Right ventricle myocardium (tissue), 1 donor: ENCODE measurements around the genes ANKRD20A1, PGM5, PABIR1 and FXN.

DNA sequence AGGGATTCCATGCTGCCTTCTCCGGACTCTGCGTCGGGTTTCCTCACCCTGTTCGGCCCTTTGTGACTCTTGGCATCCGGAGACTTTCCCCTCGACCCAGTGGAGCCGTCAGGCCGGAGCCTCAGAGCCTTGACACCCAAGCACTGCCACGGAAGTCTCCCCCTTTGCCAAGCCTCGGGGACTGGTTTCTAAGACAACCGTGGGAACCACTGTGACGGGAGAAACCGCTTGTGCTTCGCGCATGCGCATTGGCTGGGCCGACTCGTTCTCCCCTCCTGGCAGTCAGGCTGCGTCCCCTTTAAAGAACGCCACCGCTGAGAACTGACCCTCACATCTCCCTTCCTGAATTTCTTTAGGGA lies 672.7 kb downstream of the SPATA31A7 start:
- PRO-cap, 2 experiments, result peak in 1 of 2 experiments; most common plus-strand start position 248 of the sequence (in 1)

- PRO-cap, 2 experiments, result no peak in any of the 2 experiments
Measured at GRCh38 chr9:62799681-62800450, 1610.0 kb downstream of the SPATA31A7 start.

- PRO-cap, 2 experiments, result peak in 2 of 2 experiments; most common plus-strand start chr9:62802041 (in 2); most common minus-strand start chr9:62802094 (in 1)
Measured at GRCh38 chr9:62801608-62802362, 1611.9 kb downstream of the SPATA31A7 start.

- PRO-cap, 2 experiments, result peak in 2 of 2 experiments; most common minus-strand start chr9:63334394 (in 2)
Measured at GRCh38 chr9:63334095-63334739, 1950.8 kb downstream of the FOXD4L5 start.

DNA sequence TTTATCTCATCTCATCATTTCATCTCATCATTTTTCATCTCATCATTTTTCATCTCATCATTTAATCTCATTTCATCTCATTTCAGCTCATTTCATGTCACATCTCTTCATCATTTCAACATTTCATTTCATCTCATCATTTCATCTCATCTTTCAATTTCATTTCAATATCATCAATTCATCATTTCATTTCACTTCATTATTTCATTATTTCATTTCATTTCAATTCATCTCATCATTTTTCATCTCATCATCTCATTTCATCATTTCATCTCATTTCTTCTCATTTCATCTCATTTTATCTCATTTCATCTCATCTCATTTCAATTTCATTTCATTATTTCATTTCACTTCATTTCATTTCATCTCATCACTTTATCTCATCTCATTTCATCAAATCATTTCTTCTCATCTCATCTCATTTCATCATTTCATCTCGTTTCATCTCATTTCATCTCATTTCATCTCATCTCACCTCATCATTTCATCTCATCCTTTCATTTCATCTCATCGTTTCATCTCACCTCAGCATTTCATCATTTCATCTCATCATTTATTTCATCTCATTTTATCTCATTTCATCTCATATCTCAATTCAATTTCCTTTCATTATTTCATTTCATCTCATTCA lies 74.4 kb downstream of the FOXD4L4 start:
- PRO-cap, 2 experiments, result no peak in any of the 2 experiments

DNA sequence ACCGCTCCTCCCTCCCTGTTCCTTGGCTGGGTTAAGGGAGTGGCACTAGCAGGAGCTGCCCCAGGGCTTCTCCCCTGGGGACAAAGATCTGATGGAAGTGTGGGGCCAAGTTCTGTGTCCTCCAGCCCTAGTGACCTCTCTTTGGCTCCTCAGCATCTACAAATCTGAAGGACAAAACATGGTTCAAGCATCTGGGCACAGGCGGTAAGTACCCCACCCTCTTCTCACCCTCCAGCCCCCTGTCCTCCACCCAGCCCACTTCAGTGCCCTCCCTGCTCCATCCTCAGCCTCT lies 141.6 kb downstream of the FOXD4L4 start:
- PRO-cap, 2 experiments, result no peak in any of the 2 experiments

- PRO-cap, 2 experiments, result no peak in any of the 2 experiments
Measured at GRCh38 chr9:67858736-67859005, at the start of gene ANKRD20A1. ANKRD20A1 (plus strand) TSS chr9:67858931.

GRCh38 chr9:67859035-67859374 lies 274 bp downstream of the ANKRD20A1 start:
- PRO-cap, 2 experiments, result peak in 2 of 2 experiments; most common plus-strand start chr9:67859115 (in 2)

DNA sequence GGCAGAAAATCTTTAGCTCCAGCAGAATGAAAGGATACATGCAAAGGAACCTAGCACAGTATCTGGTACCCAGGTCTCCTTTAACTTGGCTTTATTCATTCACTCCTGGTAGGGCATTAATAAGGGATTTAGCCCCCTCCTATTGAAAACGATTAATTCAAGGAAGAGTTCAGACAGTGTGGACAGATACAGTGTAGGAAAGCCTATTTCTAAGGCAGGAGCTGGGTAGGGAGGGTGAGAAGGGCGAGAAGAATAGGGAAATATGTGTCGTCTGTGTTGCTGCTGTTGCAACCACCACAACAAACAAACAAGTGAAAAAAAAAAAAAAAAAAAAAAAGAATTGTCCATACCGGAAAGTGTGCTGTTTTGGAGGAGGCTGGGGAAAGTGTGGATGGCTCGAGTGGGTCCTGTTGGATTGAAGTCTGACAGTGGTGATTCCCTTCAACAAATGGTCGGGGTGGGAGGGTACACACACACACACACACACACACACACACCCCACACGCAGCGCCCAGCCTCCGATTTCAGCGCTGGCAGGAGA lies 401 bp upstream of the PGM5 start:
- PRO-cap, 2 experiments, result no peak in any of the 2 experiments

DNA sequence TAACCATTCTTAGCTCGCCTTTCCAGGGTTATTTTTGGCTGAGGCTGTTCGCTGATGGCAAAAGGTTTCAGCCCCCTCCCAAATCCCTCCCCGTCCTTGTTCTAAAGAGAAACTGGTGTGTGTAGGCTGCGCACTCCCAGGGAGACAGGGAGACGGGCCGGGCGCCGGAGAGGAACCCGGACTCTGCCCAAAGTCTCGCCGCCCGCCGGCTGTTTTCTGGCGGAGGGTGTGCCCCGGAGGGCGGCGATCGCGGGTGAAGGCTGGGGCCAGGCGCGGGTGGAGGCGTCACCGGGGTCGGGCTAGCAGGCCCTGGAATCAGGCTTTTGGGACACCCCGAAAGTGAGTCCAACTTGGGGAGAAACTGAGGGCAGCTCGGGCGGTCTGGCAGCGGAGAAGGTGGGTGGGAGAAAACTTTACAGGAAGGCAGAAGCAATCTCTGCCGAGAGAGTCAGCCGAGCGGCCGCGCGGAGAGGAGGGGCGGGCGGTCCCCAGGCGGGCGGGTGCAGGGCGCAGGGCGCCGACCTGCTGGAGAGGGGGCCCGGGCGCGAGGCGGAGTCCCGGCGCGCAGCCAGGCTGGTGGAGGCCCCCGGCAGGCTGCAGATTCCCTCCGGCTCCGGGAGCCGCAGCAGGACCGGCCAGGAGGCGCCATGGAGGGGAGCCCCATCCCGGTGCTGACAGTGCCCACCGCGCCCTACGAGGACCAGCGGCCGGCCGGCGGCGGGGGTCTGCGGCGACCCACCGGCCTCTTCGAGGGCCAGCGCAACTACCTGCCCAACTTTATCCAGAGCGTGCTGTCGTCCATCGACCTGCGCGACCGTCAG lies at the start of gene PGM5:
PGM5 (plus strand) TSS at position 131 of the 821 bp plus-strand sequence.
- PRO-cap, 2 experiments, result peak in 2 of 2 experiments; most common plus-strand start position 133 of the sequence (in 2); most common minus-strand start position 185 of the sequence (in 2)

GRCh38 chr9:68418111-68418858 lies 61.9 kb downstream of the PGM5 start:
- PRO-cap, 2 experiments, result peak in 2 of 2 experiments; most common plus-strand start chr9:68418554 (in 2); most common minus-strand start chr9:68418348 (in 2)

- PRO-cap, 2 experiments, result peak in 2 of 2 experiments; most common plus-strand start chr9:68530911 (in 1); most common minus-strand start chr9:68530799 (in 2)
Measured at GRCh38 chr9:68530648-68531147, 10.0 kb downstream of the TMEM252 start.

GRCh38 chr9:68643447-68644294 lies 61.4 kb upstream of the PIP5K1B start:
- PRO-cap, 2 experiments, result no peak in any of the 2 experiments

- PRO-cap, 2 experiments, result peak in 2 of 2 experiments; most common plus-strand start chr9:68705953 (in 2); most common minus-strand start chr9:68705572 (in 2)
Measured at GRCh38 chr9:68705327-68706067, 457 bp downstream of the PIP5K1B start.

- PRO-cap, 2 experiments, result peak in 2 of 2 experiments; most common plus-strand start chr9:68780065 (in 2); most common minus-strand start chr9:68779965 (in 2)
Measured at GRCh38 chr9:68779847-68780690, at the start of gene PABIR1. PABIR1 (plus strand) TSS chr9:68780065.

DNA sequence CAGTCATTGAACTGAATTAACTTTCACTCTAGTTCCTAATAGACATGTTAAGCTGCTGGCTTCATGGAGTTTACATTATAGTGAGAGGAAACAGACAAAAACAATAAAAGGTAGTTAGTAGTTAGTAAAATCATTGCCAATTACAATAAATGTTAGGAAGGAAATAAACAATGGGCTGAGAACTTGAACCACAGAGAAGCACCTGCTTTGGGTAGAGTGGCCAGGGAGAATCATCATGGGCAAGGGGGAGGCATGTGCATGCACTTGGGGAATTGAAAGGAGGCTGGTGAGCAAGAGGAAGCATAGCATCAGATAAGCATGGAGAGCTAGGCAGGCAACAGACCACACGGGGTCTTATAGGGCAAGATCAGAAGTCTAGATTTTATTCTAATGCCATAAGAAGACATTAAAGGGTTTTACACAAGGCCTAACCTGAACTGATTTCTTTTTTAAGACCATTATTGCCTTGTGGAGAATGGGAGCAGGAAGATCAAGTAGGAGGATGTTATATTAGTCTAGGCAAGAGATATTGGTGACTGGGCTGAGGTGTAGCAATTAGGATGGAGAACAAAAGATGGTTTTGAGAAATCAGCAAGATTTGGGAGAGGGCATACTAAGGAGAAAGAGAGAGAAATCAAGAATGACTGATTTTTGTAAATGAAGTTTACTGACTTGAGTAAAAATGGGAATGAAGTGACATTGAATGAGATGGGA lies 18.6 kb downstream of the PABIR1 start:
- PRO-cap, 2 experiments, result no peak in any of the 2 experiments

DNA sequence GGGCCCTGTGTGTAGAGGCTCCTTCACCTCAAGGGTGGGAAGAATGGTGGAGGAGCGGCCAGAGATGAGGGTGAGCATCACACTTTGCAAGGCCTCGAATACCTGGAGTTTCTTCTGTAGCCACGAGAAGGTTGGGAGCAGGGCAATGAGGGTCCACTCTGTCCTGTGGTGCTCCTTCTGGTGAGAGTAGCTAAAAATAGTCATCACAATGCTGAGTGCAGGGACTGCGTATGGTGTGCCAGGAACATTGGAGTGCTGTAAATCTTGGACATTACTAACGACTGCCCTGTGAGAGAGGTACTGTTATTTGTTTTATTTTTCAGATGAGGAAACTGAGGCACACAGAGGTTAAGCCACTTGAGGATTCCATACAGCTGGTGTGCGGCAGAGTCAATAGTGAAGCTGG lies 25.4 kb downstream of the PABIR1 start:
- PRO-cap, 2 experiments, result peak in 2 of 2 experiments; most common plus-strand start position 271 of the sequence (in 2); most common minus-strand start position 182 of the sequence (in 2)

- PRO-cap, 2 experiments, result no peak in any of the 2 experiments
Measured at GRCh38 chr9:68841166-68841444, 61.2 kb downstream of the PABIR1 start.

- PRO-cap, 2 experiments, result no peak in any of the 2 experiments
Measured at GRCh38 chr9:69035462-69035616, 213 bp upstream of the FXN start.

GRCh38 chr9:69035617-69036349 lies at the start of gene FXN:
FXN (plus strand) TSS chr9:69035752.
- PRO-cap, 2 experiments, result peak in 2 of 2 experiments; most common plus-strand start chr9:69035752 (in 2); most common minus-strand start chr9:69036010 (in 2)